Right ventricle myocardium (tissue), 1 donor: ENCODE results near the genes TNN and ASTN1.

DNA sequence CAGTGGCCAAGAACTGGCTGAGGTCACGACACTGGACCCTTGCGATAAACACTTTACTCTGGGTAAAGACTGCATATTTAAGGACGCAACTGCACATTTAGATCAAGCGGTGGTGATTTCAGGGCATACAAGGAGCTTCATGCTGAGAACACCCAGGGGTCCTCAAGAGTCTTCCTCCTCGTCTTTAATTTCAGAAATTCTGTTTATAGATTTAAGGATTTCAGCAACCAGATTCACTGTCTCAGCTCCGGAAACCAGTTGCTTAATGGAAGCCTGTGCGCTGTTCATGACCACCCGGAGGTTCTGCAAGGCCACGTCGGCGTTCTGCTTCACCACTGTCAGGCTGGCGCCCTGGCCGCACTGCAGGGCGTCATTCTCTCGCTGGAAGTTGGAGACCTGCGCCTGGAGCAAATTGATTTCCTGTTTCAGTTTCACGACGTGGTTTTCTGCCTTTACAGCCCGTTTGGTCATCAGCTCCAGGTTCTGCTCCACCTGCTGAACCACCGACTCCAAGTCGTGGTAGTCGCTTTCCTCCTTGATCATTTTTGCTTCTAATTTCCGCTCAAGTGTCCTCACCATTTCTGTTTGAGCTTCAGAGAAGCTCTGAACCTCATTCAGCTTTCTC, 21.4 kb upstream of the MRPS14 start:
- PRO-cap, 2 experiments = no peak in any of the 2 experiments

DNA sequence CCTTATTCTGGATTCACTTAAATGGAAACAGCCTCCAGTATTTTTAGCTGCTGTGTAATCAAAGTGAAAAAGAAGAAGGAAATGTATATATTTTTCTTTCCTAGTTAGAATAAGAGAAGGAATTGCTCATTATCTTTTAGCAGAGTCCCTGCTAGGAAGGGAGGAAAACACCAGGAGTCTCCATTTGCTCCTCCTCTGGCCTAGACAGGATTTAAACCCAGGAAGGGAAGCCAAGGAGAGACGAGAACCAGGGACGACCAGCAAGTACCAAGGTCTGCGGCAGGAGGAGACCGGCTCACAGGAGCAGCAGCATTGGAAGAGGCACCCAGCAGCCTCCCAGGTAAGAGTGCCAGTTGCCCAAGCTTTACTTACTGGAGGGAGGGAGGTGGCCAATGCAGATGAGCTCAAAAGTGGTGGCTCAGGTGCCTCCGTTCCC, at the start of gene TNN:
TNN (plus strand) TSS at position 238 of the 436 bp plus-strand sequence.
- PRO-cap, 2 experiments = no peak in any of the 2 experiments

DNA sequence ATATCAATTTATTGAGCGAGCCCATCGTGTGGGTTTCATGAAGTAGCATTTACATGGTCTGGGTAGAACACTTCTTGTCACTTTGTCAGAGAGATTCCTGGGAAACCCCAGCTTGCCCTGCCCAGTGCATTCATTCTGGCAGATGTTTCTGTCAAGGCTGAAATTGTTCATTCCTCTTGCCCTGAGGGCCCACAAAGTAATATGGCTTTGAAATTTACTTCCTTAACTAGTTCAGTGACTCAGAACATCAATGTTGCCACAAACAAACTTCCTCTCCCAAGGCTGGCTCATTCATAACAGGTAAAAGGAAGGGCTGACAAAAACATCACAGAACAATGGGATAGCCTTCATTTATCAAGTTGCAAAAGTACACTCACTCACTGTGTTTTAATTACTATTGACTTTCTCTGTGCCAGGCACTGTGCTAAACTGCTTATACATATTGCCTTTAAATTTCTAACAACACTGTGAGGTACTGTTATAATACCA, 5.0 kb upstream of the KIAA0040 start:
- PRO-cap, 2 experiments = no peak in any of the 2 experiments

DNA sequence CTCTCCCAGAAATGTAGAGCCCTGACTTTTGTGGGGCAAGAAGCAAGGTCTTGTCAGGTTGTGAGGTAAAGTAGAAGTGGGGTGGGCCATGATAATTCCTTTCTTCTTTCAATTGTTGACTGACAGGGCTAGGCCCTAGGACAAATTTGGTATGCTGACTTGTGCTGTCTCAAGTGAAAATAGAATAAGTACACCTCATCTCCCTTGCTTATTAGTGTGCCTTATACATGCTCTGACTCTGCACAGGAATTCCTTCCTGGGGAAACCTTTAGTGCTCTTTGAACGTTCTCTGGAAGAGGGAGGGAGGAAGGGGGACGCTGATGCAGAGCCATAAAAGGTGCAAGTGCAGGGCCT, 26.0 kb upstream of the KIAA0040 start:
- PRO-cap, 2 experiments = no peak in any of the 2 experiments

DNA sequence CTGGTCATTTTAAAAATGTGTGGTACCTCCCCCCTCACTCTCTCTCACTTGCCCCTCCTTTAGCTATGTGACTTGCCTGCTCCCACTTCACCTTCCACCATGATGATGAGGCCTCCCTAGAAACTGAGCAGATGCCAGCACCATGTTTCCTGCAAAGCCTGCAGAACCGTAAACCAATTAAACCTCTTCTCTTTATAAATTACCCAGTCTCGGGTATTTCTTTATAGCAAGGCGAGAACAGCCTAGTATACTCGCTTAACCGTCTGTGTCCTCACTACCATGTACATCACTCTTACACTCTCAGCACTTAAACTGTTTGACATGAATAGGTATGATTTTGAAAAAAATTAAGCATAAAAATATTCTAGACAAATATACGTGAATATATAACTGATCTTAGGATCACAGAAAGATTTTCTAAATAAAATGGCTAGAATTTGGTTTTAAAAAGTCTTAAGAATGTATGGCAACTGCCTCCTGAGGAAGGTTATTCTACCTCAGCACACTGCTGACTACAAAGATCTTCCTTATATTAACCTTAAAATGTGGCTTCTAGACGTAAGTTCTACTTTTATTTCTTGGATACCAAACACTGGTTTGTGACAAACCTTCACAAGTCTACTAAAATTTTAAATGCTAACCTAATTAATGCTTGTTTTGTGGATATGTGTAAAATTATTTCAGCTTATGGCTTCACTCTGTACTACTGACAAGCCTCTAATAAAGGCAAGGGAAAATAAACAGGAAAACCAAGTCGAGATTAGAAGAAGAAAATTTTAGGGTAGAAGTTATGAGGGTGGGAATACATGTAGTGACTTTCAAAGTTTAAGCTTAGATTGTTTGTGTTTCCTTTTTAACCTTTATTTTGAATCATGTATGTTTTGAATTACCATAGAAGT, 135.6 kb downstream of the COP1 start:
- PRO-cap, 2 experiments = no peak in any of the 2 experiments

DNA sequence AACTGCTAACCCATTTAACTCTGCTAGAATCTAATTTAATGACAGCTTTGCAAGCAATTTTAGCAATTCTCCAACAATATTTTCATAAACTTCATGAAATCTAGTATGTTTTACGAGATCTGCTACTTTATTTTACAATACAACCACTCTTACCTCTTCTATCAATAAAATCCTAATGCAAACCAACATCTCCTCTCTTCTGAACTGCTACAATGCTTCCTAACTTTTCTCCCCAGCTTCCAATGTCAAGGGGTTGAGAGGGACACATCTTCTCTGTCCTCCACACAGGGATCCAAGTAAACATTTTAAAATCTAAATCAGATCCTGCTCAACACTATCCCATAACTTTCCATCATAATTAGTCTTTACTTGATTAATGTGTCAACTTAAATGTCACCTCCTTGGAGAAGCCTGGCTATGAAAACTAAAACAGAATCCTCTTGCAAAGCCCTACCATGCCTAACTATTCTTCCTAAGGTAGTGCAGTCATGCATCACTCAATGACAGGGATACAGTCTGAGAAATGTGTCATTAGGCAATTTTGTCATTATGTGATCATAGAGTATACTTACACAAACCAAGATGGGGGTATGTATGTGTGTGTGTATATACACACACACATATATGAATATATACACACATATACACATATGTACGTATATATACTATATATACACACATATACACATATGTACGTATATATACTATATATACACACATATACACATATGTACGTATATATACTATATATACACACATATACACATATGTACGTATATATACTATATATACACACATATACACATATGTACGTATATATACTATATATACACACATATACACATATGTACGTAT, 74.9 kb downstream of the COP1 start:
- PRO-cap, 2 experiments = no peak in any of the 2 experiments

- PRO-cap, 2 experiments = no peak in any of the 2 experiments
Measured at GRCh38 chr1:176162678-176163136, 44.4 kb downstream of the COP1 start.

- PRO-cap, 2 experiments = no peak in any of the 2 experiments
Measured at GRCh38 chr1:176505149-176505610, 42.2 kb downstream of the PAPPA2 start.

GRCh38 chr1:176692256-176692622, 229.3 kb downstream of the PAPPA2 start:
- PRO-cap, 2 experiments = peak in 2 of 2 experiments; most common minus-strand start chr1:176692492 (in 2)

GRCh38 chr1:177163880-177165134, at the start of gene ASTN1:
TSS of gene ASTN1 (minus strand) at chr1:177164712.
- PRO-cap, 2 experiments = no peak in any of the 2 experiments

DNA sequence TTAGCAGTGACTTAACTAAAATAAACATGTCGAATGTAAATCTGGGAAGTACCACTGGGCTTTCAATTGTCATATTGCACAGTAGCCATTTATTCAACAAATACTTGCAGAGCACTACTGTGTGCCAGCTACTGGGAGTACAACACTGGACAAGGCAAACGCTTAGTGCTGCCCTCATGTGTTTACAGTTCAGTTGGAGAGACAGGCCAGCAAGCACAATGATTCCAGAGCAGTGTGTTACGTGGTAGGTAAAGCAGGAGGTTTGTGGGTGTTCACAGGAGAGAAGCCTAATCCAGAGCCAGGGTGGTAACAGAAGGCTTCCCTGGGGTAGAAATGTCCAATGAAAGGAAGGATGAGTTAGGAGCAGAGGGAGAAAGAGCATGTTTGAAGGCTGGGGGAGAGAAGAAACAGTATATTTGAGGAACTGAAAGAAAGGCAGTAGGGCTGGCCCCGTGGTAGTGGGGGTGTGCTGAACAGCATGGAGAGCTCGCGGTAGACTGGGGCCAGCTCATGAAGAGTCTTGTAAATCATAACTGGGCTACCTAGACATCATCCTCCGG, 37.9 kb upstream of the RASAL2 start:
- PRO-cap, 2 experiments = peak in 2 of 2 experiments; most common plus-strand start position 185 of the sequence (in 2)

DNA sequence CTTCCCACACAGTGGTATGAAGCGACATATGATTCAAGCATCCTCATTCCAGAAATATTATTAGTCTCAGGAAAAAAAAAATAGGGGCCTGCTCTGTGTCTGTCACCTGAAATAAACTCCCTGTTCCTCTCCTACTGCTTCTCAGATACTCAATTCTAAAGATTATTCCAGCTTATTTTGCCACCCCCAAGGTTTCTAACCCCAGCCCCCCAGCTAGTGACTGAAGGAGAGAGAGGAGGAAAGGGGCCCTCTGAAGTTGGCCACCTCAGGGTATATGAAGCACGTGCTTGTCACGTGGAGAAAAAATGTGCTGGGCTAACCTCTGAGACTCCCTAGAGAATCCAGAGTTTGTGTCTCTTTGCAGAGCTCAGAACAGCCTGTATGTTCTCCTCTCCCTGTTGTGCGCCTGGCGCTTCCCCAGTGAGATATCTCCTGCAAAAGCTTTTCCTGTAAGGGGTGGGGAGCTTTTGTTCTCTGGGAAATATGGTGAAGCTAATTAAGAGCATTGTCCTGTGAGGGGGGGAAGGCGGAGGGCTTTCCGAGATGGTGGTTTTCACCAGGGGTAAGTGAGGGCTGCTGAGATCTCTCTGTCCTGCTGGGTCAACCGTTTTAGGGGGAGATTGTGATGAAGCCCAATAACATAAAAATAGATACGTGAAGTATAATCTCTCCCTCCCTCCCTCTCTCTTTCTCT, 35.8 kb upstream of the RASAL2 start:
- PRO-cap, 2 experiments = peak in 2 of 2 experiments; most common plus-strand start position 541 of the sequence (in 2); most common minus-strand start position 419 of the sequence (in 2)

GRCh38 chr1:178223065-178223711, 129.3 kb downstream of the RASAL2 start:
- PRO-cap, 2 experiments = no peak in any of the 2 experiments

- PRO-cap, 2 experiments = no peak in any of the 2 experiments
Measured at GRCh38 chr1:178409391-178410587, 87.0 kb downstream of the CLEC20A start.

DNA sequence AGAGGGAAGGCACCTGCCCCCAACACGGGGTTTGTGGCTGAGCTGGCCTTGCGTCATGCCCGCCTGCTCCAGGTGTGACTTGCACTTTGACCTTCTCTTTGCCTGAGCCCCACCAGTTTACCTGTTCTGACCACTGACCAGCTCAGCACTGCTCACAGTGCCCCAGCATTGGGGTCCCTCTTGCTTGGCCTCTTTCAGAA, 24.7 kb downstream of the TEX35 start:
- PRO-cap, 2 experiments = no peak in any of the 2 experiments

DNA sequence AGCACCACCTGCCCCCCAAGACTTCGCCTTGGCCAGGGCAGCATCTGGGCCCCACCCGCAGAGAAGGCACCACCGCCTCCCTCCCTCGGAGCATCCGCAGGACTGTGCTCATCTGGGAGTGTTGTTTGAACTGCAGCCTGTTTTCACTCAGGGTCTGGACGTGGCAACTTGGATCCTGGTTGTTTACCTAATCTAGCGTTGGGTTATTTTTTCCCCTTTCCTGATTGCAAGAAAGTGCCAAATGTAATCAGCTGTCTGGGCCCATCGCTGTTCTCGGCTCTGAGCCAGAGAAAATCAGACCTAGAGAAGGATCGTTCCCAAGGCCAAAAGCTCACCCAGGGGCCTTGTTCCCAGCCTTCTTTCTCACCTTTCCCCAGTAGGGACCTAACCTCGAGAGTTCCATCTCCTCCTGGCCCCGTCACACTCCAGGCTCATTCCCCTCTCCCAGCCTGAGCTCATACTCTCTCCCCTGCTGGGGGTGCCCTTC, 72.1 kb upstream of the FAM20B start:
- PRO-cap, 2 experiments = peak in 2 of 2 experiments; most common minus-strand start position 106 of the sequence (in 2)

- PRO-cap, 2 experiments = no peak in any of the 2 experiments
Measured at GRCh38 chr1:179082272-179082384, 258 bp downstream of the TOR3A start.

- PRO-cap, 2 experiments = peak in 2 of 2 experiments; most common minus-strand start chr1:179082493 (in 1)
Measured at GRCh38 chr1:179082385-179083390, 818 bp downstream of the TOR3A start.

DNA sequence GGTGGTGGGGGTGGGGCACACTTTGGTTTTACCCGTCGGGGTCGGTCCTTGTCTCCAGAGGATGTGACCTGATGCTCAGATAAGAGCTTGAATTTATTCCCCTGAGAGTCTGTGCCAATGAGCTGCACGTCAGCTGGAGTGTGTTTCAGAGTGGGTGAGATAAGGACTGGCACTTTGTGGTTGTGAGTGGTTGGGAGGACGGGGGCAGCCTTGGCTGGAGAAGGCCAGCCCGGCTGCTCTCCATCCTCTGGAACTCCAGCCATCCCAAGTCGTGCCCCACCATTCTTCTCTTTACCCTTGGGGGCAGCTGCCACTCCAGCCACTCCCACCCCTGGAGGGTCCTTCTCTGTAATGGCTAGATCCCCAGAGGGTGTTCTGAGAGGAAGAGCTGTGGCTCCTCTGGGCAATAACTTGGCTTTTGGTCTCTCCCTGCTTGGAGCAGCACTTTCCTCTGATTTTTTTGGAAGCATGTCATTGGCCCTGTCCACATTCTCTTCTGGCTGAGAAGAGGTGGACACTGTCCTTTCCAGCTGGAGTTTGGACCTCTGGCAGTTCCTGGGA, 26.5 kb downstream of the TOR3A start:
- PRO-cap, 2 experiments = no peak in any of the 2 experiments

DNA sequence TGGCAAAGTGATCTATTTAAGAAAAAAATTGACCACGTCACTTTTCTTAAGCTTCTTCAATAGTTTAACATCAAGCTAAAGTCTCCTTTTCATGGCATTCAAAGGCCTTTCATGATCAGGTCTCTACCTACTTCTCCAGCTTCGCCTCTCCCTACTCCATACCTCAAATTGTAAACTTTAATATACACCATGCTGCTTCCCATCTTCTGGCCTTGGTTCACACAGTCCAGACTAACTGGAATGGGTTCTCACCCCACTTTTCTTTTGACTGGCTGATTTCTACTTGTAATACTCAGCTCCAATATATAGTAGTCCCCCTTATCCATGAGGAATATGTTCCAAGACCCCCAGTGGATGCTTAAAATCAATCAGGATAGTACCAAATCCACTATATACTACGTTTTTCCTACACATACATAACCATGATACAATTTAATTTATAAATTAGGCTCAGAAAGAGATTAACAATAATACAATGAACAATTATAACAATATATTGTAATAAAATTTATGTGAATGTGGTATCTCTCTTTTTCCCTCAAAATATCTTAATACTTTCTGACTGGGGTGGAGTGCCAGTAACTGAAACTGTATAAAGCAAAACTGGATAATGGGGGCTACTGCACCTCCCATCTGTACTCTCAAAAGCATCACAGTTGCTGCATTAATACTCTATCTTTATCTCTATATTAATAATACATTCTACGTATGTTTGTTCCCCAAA, 51.7 kb downstream of the TOR3A start:
- PRO-cap, 2 experiments = no peak in any of the 2 experiments